ENCODE measurements around the genes LIPC and MINDY2.

DNA sequence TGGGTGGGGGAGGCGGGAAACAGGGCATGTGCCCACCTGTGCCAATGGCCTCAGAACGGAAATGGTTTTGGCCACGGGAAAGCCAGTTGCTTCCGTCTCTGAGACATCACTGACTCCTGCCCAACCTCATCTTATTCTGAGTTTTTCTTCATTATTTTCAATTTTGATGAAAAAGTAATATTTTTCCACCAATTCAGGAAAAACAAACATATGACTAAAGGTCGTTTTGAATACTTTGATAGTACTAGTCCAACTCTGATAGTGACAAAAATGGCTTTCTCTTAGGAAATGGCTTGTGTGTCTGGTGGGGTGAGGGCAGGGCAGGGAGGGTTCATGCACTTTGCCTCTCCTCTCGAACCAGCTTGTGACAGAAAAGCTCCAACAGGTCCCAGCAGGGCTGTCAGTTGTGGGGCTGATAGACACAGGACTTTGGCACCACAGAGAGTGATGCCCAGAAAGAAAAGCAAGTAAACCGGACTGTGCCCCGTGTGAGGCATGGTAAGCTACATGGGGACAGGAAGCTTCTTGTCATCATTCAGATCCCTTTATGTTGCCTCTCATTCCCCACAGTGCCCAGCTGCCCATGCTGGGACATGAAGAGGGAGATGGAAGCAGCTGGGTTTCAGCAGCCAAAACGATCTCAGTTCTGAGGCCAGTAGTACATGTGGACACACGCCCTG lies 29.9 kb upstream of the LIPC start:
- RRBS: no CpG with 5 or more reads among the region's 10 CpGs

DNA sequence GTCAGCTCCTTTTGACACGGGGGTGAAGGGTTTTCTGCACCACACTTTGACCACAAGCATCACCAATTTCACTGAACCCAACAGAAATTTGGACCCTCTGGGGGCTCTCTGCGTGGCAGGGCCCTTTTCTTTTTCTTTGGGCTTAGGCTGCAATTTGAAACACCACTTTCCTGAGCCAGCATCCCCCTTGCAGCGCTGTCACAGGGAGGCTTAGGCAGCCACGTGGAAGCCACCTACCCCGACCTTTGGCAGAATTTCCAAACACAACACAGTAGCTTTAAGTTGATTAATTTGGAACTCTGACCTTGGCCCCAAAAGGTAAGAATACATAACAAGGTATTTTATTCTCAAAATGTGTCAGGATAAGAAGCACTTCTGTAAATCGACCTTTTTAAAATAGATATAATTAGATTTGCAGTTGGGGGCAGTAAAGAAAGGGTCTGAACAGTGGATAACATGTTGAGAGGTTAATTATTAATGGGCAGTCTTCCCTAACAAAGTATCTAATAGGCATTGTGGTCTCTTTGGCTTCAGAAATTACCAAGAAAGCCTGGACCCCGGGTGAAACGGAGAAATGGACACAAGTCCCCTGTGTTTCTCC lies at the start of gene LIPC:
Gene LIPC (plus strand): TSS at position 533 of the 601 bp plus-strand sequence.
- RRBS: no CpG with 5 or more reads among the region's 8 CpGs

GRCh38 chr15:58434229-58434677 lies 2.5 kb downstream of the LIPC start:
- RRBS: no CpG with 5 or more reads among the region's 8 CpGs

GRCh38 chr15:58475489-58476071 lies 43.8 kb downstream of the LIPC start:
- RRBS: no CpG with 5 or more reads among the region's 5 CpGs

DNA sequence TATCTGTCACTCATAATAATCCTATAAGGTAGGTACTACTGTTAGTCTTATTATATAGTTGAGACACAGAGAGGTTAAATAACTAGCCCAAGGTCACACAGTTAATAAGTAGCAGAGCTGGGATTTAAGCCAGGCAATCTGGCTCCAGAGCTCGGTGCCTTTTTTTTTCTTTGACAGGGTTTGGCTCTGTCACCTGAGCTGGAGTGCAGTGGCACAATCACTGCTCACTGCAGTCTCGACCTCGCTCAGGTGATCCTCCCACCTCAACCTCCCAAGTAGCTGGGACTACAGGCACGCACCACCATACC lies 96.5 kb downstream of the LIPC start:
- RRBS: no CpG with 5 or more reads among the region's 4 CpGs

DNA sequence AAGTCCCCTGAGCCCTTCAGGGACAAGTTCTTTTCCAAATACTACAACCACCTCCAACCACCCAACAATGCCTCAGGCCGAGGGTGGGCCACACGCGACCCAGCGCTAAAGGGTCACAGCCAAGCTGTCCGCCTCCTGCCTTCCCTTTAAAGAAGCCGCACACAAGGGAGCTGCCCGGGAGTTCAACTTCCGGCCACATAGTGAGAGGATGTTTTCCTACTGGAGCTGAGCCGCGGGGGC lies 361 bp upstream of the MINDY2 start:
- RRBS: 2% methylated on average over 3 of the region's 10 CpGs

DNA sequence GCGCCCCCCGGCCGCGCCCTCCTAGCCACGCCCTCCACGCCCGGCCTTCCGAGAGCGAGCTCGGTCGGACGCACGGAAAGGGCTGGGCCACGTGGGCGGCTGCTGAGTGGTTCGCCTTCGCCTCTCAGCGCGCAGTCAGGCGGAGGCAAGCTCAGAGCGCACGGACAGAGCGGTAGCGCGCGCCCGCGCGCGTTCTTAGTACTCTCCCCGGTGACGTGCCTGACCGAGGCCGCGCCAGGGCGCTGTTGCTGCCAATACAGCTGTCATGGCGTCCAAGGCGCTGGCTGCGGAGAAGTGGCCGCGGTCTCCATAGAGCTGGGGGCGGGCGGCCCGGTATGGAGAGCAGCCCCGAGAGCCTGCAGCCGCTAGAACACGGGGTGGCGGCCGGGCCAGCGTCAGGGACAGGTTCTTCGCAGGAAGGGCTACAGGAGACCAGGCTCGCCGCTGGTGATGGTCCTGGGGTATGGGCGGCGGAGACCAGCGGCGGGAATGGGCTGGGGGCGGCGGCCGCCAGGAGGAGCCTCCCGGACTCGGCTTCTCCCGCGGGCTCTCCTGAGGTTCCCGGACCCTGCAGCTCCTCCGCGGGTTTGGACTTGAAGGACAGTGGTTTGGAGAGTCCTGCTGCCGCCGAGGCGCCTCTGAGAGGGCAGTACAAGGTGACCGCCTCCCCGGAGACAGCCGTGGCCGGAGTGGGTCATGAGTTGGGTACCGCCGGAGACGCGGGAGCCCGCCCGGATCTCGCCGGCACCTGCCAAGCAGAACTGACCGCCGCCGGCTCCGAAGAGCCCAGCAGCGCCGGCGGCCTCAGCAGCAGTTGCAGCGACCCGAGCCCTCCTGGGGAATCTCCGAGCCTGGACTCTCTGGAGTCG lies at the start of gene MINDY2:
Gene MINDY2 (plus strand): TSS at position 242 of the 869 bp plus-strand sequence.
- RRBS: 2% methylated on average over 23 of the region's 93 CpGs

- RRBS: no CpG with 5 or more reads among the region's 9 CpGs
Observed at GRCh38 chr15:58889313-58890039, 44.0 kb downstream of the SLTM start.

- RRBS: no CpG with 5 or more reads among the region's 1 CpG
Observed at GRCh38 chr15:58932895-58932968, 747 bp downstream of the SLTM start.

- RRBS: no CpG with 5 or more reads among the region's 3 CpGs
Observed at GRCh38 chr15:59124237-59124801, 19.4 kb downstream of the CCNB2 start.

- RRBS: no CpG with 5 or more reads among the region's 3 CpGs
Observed at GRCh38 chr15:59175696-59176075, 31.0 kb upstream of the LDHAL6B start.

- RRBS: no CpG with 5 or more reads among the region's 12 CpGs
Observed at GRCh38 chr15:59256022-59256942, 49.6 kb downstream of the LDHAL6B start.

DNA sequence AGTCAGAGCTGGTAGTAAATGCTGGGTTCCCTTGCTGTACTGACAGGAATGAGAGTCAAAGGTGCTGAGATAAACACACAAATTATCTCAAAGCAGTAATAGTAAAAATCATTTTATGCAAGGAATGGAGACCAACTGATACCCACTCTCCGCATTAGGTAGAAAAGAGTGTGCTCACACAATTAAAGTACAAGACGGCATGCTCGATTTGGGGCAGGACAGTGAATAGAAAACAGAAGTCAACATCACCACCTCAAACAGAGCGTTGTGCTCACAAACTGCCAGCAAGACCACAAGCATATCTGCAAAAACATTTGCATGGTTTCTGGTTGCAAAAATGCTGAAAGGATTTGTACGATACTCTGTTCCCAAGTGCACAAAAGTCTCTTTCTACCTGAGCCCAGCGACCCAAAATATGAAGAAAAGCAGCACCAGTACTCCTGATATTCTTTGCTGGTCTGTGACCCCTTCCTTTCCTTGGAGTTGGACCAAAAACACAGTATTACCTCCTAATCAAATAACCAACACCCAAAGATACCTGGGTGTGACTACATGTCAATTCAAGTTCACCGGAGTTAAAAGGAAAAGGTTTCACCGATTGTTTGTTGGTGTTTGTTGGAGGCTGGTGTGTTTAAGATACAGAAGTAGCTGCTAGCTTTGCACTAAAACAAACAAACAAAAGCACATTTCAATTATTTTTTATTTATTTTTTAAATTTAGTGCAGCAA lies 81.7 kb downstream of the MYO1E start:
- RRBS: no CpG with 5 or more reads among the region's 8 CpGs

DNA sequence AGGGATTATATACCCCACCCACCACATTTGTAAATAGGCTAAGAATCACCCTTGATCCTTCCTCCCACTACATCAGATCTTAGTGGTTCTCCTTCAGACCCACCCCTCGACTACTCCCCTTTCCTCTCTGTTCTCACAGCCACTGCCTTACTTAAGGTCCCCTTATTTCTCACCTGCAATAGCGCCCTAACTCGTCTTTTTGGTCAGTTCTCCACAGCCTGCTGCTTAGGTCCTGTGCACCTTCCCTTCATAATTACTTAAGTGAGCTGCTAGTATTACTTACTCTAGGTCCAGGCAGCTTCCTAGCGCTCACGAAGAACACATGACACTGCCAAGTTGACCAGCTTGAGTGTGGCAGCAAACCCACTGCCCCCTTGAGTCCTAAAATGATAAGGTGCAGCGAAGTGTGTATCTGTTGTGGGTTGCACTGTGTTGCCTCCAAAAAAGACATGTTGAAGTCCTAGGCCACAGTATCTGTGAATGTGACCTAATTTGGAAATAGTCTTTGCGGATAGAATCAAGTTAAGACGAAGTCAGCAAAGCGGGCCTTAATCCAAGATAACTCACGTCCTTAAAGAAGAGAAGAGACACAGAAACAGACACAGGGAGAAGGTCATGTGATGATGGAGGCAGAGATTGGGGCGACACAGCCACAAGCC lies 62.7 kb downstream of the MYO1E start:
- RRBS: no CpG with 5 or more reads among the region's 11 CpGs

GRCh38 chr15:59343661-59344352 lies 28.9 kb downstream of the MYO1E start:
- RRBS: no CpG with 5 or more reads among the region's 6 CpGs

- RRBS: no CpG with 5 or more reads among the region's 9 CpGs
Observed at GRCh38 chr15:59456009-59456547, 18.1 kb downstream of the FAM81A start.

DNA sequence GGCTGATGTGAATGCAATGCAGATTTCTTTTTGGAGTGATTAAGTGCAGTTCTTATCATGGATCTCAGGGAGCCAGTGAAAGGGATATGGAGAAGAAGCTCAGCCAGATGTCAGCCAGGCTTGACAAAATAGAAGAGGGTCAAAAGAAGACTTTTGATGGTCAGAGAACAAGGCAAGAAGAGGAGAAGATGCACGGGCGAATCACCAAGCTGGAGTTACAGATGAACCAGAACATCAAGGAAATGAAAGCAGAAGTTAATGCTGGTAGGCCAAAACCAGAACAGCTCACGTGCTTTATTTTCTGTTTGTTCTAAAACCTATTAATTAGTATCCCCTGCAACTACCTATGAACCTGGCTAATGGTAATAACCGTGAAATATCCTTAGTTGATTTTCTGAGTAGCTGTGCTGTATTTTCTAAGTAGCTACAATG lies 78.6 kb downstream of the FAM81A start:
- RRBS: no CpG with 5 or more reads among the region's 4 CpGs

GRCh38 chr15:59530947-59531502 lies 80.6 kb upstream of the GCNT3 start:
- RRBS: no CpG with 5 or more reads among the region's 9 CpGs

DNA sequence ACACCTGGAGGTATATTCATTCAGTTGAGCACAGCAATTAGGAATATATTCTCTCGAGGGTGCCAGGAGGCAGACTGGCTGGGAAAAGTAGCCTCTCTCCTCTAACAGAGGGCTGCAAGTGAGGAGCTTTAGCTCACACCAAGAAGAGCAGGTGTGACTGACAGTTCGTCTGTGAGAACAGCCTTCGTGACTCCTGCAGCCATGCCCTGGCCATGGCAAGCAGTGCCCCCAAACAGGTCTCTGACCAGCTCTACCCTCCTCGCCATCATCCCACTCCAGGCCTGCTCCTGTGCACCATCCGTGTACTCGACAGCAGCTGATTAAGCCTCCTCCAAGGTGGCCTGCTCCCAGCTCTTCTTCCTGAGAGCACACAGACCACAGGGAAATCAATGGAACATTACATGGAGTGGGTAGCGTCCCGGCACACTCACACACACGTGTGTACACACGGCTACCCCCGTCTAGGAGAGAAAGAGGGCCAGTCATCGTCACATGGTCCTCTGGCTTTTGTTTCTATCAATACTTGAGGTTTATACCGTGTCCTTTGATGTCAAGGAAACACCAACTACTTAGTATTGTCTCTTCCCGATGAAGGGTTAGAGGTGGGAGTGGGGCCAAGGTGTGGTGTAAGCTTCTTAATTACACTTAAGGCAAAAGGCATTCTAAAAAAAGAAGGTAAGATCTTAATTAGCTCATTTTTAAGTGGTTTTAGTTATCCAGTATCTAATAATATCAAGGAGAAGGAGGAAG lies 21.1 kb downstream of the ANXA2 start:
- RRBS: no CpG with 5 or more reads among the region's 14 CpGs

GRCh38 chr15:60394925-60395779 lies 2.6 kb downstream of the ANXA2 start:
- RRBS: no CpG with 5 or more reads among the region's 8 CpGs